ENCODE measurements around a stretch of chr10.

GRCh38 chr10:96982446-96982988, 150.4 kb downstream of the LCOR start:
- PRO-cap: no peak
- RAMPAGE, long total RNA, 2 experiments: no peak in any of the 2 experiments

- PRO-cap: no peak
- RAMPAGE, long total RNA, 2 experiments: no peak in any of the 2 experiments
These were observed 153.9 kb downstream of the LCOR start for GRCh38 chr10:96985921-96986421.

GRCh38 chr10:97000550-97001011, 168.5 kb downstream of the LCOR start:
- PRO-cap: no peak
- RAMPAGE, long total RNA, 2 experiments: no peak in any of the 2 experiments

- PRO-cap: no peak
- RAMPAGE, long total RNA, 2 experiments: no peak in any of the 2 experiments
These were observed 1.6 kb downstream of the ARHGAP19 start for GRCh38 chr10:97290620-97291498.

DNA sequence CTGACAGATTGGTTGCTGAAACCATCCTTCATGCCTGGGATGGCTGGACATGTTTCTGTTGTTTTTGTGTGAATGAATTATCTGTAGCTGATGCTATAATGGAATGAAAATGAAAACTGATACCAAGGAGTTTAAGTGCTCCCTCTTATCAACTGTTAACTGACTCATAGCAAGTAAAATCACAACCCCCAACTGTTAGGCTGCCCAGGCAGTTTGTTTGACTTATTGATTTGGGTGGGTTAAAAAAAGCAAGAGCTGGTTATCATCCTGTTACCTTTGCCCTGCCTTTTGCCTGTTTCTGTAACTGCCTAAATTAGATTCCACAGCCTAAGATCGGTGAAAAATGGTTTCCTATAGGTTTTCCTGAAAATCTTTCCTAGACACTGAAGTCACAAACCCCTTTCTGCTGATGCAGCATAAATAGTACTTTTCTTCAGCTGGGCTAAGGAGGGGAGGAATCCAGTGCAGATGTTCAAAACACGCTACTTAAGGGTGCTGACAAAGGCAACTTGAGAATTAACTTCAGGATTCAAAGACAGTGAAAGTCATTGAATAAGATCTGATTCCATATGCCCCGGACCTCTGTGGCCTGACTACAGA, 5.7 kb downstream of the FRAT2 start:
- PRO-cap: no peak
- RAMPAGE, long total RNA, 2 experiments: no peak in any of the 2 experiments

DNA sequence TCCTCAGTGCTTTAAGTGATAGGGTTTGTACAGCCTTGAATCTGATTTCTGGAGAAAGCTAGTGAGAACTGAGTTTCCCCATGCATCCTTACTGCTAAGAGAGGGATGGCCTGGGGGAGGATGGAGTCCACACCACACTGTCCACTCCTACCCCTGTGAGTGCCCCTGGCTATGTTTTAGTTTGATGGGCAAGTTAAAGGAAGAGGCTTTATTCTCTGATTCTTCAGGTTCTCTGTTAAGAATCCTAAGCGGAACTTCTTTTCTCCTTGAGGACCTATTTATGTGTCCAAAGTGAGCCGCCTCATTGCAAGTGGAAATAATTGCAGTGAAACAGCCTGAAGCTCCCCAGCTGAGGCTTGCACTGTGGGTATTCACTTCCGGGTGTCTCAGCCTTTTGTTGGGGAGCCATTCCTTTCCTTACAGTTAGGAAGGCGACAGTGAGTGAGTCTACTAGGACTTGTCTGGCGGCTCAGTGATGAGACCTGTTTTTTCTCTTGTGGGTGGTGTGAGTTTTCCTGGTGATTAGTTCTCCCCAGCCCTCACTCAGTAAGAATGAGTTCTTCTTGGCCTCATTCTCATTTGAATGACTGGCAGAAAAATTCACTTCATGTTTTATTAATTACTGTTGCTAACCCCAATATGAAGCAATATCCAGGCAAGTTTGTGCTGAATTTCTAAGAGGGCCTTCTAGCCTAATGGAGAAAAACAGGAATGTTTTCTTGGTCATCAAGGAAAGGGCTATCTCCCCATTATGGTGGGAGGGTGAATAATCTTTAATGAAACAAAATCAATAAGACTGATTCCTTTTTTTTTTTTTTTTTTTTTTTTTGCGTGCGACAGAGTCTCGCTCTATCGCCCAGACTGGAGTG, 2.5 kb downstream of the PGAM1 start:
- PRO-cap: no peak
- RAMPAGE, long total RNA, 2 experiments: no peak in any of the 2 experiments

GRCh38 chr10:97497406-97498036, 701 bp downstream of the MMS19 start:
- PRO-cap: bidirectional peak, plus-strand start at chr10:97497845, minus-strand start at chr10:97497786
- RAMPAGE, long total RNA, 2 experiments: no peak in any of the 2 experiments

- PRO-cap: no peak
- RAMPAGE, long total RNA, 2 experiments: no peak in any of the 2 experiments
These were observed 906 bp upstream of the ANKRD2 start for GRCh38 chr10:97571601-97572144.

DNA sequence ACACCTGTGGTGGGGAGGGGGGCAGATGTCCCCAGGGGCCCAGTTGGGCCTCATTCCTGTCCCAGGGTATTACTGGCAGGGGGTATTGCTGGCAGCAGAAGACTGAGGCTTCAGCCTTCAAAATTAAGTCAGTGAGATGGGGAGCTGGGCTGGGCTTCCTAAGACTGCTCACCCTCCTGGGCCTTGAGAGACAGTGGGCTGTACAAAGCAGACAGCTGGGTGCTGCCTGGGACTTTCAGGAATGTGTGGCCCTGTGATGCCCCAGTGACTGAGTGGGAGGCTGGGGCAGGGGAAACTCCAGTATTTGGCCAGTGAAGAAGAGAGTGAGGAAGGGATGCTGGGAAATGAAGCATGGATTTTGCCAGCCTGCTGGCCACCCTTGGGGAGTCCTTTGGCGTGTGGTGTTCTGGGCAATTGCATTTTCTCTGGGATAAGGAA, 396 bp downstream of the ANKRD2 start:
- PRO-cap: no peak
- RAMPAGE, long total RNA, 2 experiments: no peak in any of the 2 experiments

- PRO-cap: no peak
- RAMPAGE, long total RNA, 2 experiments: no peak in any of the 2 experiments
These were observed 11.6 kb downstream of the AVPI1 start for GRCh38 chr10:97675067-97676293.

DNA sequence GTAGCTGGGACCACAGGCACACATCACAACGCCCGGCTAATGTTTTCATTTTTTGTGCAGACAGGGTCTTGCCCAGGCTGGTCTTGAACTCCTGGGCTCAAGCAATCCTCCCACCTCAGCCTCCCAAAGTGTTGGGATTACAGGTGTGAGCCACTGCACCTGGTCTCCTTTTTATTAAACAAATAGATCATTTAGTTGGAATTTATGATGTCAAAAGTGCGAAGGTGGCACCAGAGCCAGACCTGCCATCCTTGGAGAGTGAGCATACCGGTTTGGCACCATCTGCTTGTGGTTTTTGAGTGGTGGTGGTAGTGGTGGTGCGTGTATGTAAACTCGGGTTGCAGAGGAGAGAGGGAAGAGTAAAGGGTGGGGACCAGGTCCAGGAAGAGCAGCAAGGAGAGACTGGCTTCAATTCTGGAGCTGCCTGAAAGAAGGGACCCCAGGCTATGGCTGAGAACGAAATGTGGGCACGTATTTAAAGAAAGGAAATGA, 658 bp upstream of the GOLGA7B start:
- PRO-cap: no peak
- RAMPAGE, long total RNA, 2 experiments: no peak in any of the 2 experiments

GRCh38 chr10:97851488-97852013, 1.9 kb downstream of the GOLGA7B start:
- PRO-cap: no peak
- RAMPAGE, long total RNA, 2 experiments: start-site peak on the plus strand in 1 of 2 experiments, at chr10:97851732-97851889 at its widest, 5 reads per replicate

GRCh38 chr10:98202548-98203266, 65.3 kb downstream of the LOXL4 start:
- PRO-cap: no peak
- RAMPAGE, long total RNA, 2 experiments: no peak in any of the 2 experiments

GRCh38 chr10:98209278-98209949, 58.6 kb downstream of the LOXL4 start:
- PRO-cap: no peak
- RAMPAGE, long total RNA, 2 experiments: no peak in any of the 2 experiments

GRCh38 chr10:99410707-99411148, 19.7 kb downstream of the GOT1 start:
- PRO-cap: no peak
- RAMPAGE, long total RNA, 2 experiments: no peak in any of the 2 experiments

DNA sequence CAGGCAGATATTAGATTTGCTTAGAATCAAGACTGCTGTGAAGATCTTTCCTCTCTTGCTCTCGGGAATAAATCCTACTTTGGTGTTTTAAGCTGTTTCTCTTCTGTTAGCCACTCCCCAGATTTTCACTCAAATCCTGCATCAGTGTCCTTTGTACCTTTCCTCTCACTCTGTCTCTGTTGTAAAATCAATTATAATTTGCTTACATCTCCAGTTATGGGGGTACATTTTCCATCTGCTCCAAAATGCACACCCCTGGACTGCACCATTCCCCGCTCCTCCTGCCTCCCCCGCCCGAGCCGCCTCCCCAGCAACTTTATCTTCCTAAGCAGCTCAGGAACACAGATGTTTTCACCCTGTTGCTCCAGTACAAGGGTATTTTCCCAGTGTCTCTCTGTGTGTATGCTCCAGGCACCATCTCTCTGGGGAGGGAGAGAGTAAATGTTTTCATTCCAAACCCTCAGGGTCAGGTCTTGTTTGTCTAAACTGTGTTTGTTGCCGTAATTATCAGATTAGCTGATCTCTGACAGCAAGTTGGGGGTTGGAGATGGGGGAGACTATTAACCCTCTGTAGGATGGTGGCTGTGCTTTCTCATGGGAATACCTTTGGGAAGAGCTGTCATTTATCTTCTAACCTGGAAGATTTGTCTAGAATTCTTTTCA, 20.4 kb upstream of the GOT1 start:
- PRO-cap: no peak
- RAMPAGE, long total RNA, 2 experiments: no peak in any of the 2 experiments

- PRO-cap: no peak
- RAMPAGE, long total RNA, 2 experiments: no peak in any of the 2 experiments
These were observed 2.4 kb upstream of the NKX2-3 start for GRCh38 chr10:99530416-99530667.

- PRO-cap: no peak
- RAMPAGE, long total RNA, 2 experiments: no peak in any of the 2 experiments
These were observed 7.9 kb downstream of the NKX2-3 start for GRCh38 chr10:99540418-99541225.

- PRO-cap: no peak
- RAMPAGE, long total RNA, 2 experiments: no peak in any of the 2 experiments
These were observed 1.4 kb downstream of the SLC25A28 start for GRCh38 chr10:99618755-99619283.

DNA sequence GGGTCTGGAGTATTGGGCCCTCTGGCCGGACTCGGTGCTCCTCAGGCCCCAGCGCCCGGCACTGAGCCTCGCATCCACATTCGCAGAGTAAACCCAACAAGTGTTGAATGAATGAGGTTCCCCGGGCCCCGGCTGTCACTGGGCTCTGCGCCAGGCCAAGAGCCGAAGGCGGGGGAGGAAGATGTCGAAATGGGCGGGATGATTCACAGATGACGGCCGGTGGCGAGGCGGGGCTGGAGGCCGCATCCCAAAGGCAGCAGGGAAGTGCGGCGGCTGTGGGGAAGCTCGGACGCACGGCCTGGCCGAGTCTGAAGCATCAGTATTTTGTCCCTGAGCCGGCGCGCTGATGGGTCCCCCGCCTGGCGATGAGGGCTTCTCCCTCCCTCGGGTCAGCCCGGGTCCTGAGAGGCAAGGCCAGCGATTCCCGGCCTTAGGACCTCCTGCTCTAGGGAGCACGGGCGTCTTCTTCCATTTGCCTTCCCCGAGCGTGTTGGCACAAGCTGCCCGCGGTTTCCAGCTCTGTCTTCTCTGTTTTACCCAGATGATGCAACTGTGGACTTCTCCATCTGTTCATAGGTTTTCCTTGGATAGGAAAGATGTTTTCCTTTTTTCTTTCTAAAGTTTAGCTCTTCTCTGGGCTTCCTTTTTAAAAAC, 1.1 kb upstream of the SLC25A28 start:
- PRO-cap: bidirectional peak, plus-strand start at position 259 of the sequence, minus-strand start at position 98 of the sequence; unidirectional peak, minus-strand start at position 492 of the sequence; unidirectional peak, minus-strand start at position 530 of the sequence
- RAMPAGE, long total RNA, 2 experiments: no peak in any of the 2 experiments